A172 (cell line): ENCODE measurements around the gene MYL3.

- RAMPAGE, long total RNA = no peak
Measured at GRCh38 chr3:45166647-45167936, 20.9 kb upstream of the CDCP1 start.

DNA sequence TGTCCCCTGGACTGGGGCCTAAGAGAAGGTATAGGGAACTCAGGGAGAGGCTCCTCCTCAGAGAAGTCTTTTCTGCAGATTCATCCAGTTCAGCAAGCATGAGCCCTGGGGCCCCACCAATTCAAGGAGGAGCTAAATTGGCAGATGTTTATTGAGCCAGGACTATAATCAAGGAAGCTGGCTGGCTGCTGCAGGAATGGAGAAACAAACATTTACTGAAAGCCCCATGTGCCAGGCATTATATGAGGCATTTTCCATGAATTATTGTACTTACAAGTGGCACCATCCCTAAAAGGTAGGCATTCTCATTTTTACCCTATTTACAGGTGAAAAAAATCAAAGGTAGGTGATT, 22.0 kb upstream of the LARS2 start:
- RAMPAGE, long total RNA = no peak

GRCh38 chr3:45544015-45545006, 50.2 kb upstream of the LIMD1 start:
- RAMPAGE, long total RNA = no peak

GRCh38 chr3:45608955-45609350, 14.4 kb downstream of the LIMD1 start:
- RAMPAGE, long total RNA = no peak

- RAMPAGE, long total RNA = no peak
Measured at GRCh38 chr3:45676717-45677625, 12.2 kb upstream of the SACM1L start.

- RAMPAGE, long total RNA = no peak
Measured at GRCh38 chr3:45679506-45680372, 9.5 kb upstream of the SACM1L start.

DNA sequence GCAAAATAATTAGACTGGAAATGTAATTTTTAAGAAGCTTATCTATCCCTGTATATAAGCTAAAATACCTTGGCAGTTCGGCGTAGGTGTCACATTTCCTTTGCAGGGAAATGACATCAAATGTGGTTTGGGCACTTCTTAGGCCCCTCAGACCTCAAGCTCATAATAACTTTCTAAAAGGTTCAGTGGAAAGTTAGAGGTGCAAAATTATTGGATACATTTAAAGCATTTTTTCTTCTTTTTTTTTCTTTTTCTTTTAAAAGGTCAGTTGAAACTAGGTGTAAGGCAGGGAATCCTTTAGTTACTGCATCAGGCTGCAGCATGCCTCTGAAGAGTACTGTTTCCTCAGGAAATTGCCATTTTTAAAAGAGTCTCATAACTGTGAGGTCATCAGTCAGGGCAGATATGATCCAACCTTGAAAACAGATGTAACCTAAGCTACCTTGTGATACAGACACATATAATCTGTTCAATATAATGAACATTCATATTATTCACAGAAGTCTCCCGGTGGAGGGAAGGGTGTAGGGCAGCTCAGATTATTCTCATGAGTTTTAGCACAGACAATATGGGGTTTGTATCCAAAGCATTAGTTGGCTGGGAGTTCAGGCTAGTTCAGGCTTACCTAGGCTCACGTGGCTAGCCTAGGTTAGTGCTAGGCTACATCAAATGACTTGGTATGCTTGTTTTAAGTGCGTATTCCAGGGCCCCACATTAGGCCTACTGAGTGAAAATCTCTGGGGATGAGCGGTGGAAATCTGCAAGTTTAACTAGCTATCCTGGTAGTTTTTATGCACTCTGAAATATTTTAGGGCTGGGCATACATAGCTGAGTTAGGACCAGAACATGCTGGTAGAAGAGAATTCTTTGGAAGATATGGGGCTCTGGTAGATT, 5.0 kb downstream of the SACM1L start:
- RAMPAGE, long total RNA = no peak

DNA sequence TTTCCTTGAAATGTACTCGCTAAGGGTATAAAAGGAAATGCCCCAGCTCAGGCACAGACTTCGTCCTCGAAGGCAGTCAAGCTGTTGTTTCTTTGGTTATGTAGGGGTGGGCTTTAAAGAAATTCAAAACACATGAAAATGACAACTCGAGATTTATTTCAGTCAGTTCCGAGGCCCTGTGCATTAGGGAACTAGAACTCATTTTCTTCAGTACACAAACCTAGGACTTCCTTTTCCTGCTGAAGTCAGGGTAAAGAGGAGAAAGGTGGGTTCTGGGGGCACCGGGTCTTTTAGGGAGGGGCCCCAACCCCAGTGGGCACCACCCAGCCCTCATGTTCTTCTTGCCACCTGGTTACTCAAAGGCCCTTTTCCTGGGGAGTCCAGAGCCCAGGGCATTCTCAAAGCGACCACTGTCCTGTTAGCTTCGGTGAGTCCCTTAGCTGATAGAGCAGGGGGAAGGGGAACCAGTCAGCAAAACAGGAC, 7.7 kb downstream of the CCR9 start:
- RAMPAGE, long total RNA = no peak

DNA sequence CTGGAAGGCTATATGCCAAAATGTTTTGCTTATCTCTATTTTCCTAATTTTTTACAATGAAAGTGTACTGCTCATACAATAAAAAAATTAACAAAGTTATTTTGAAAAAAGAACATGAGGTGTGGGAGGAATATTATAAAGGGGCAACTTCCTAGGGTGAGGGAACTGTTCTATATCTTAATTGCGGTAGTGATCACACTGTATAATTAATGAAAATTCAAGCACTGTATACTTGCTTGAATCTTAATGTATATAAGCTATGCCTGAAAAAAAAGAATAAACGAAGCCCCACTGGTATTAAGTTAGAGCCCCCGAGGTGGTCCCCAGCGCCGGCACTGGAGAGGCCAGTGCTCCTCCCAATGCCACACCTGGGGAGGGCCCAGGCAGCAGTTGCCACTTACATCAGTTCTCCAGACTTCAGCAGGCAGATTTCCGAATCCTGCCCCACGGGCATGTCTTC, 7.2 kb upstream of the CXCR6 start:
- RAMPAGE, long total RNA = no peak

GRCh38 chr3:45943616-45943880, 284 bp downstream of the CXCR6 start:
- RAMPAGE, long total RNA = no peak

DNA sequence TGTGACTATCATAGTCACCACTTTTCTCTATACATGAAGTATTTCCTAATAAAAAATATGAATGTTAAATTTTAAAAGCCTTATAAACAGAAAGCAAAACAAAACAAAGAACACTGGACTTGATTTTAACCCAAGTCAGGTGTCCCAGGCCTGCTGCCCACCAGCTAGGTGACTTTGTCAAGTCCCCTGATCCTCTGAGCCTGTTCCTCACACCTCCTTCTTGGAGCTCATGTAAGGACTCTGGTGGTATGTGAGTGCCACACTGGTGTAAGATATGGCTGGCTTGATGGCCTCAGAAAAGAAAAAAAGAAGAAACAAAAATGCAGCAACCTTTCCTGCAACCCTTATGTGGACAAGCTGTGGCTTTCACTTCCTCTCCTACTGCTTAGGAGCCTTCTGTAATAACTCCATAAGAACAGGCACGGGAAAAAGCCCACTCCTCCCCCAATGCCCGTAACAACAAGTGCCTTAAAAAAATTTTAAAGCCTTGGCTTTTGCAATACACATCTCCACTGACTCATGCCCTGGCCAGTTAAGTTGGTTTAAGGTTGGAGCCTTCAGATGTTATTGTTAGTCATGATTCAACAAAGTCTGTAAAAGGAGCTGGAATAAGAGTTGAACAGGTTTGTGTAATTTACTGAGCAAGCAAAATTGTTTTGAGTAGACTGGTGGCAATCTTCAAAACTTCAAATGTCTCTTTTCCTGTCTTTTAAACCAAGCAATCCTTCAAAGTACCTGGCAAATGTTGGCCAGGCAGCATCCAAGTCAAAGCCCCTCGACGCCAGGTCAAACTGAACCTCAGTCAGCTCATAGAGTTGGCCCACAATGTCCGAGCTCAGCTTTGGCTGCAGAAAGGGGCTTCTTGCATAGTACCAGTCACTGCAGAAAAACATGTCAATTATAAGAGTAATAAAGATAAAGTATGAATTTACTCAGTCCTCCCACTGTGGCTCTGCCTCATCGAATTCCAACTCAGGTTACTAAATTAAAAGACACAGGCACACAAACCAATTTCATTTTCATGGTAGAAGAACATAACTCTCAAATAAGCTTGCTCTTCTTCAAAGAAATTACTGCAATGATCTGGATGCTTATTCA, 22.9 kb downstream of the FYCO1 start:
- RAMPAGE, long total RNA = no peak

DNA sequence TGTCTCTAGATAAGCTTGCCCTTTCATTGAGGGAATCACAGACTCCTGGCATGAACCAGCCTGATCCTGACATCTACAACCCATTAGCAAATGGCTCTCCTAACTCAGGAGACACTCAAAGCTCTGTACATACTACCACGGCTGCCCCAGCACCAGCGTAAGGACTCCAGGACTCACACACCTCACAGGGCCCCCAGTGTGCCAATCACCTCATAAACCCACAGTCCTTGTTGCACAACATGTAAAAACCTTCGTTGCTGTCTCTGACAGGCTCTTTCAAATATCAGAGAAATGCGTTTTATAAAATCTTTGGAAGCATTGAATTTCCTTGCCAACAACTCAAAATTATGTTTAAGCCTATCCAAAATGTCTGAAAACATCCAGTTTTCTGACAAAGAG, 7.3 kb downstream of the FYCO1 start:
- RAMPAGE, long total RNA = no peak

DNA sequence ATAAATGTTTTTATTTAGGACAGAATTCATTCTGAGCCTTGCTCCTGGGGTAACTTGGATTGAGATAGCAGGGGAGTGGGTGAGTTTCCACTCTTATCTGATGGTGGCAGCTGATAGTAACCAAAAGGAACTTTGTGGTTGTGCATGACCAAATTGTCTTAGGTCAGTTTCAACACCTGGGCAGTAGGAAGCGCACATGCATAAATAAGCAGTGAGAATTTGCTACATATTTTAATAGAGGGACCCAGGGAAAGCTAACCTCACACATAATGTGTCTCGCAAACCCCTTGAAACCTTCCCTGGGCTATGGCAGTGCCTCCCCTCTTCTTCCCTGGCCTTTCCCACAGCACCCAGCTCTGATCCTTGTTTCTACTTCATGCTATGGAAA, 65.4 kb upstream of the XCR1 start:
- RAMPAGE, long total RNA = no peak

- RAMPAGE, long total RNA = no peak
Measured at GRCh38 chr3:46222510-46222963, 14.4 kb upstream of the CCR1 start.

DNA sequence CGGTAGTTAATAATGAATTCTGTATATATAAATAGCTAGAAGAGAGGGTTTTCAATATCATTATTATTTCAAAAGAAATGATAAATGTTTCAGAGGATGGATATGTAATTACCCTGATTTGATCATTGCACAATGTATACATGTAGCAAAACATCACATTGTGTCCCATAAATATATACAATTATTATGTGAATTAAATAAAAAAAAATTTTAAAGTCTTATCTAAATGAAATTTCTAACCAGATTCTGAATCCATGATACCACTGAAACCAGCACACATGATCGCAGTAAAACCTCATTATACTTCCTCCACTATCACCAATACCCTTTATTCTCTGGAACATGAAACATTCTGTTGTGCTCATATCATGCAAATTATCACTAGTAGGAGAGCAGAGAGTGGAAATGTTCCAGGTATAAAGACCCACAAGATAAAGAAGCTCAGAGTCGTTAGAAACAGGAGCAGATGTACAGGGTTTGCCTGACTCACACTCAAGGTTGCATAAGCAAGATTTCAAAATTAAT, 432 bp upstream of the CCR2 start:
- RAMPAGE, long total RNA = no peak

DNA sequence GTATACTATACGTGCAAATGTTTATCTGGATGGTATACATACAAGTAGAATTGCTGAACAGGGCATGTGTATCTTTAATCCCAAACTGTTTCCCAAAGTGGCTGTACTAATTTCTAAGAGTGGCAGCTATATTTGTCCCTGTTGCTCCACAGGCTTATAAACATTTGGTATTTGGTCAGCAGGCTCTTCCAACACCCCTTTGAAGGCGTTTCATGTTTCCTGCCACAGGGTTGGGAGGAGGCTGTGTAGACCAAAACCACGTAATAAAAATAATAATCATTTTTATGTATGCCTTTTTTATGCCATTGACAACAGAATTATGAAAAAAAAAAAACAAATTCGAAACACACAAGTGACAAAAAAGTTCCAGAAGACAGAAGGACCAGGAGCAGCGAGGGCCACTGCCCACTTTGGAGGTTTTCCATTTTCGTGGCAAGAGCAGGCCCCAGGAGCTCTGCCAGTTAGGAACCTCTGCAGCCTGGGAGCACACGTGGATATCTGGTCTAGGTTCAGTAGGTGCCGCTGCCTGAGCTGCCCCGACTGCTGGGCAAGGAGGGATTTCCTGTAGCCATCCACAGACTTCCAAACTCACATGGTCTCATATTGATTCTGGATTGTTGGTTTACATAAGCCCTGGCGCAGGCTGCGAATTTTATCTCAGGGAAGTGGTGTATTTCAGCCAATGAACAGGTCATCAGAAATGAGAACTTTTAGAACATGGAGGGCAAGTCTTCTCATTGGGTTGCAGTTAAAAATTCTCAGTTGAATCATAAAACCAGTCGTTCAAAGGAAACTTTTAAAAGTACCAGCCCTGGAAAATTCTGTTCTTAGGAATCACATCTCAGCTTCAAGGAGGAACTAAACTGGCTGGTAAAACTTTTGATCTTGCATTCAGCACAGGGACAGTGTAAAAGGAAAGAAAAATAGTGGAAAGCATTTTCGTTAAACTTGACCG, 6.8 kb upstream of the RTP3 start:
- RAMPAGE, long total RNA = no peak

- RAMPAGE, long total RNA = no peak
Measured at GRCh38 chr3:46559138-46559710, 6.9 kb downstream of the LRRC2 start.

DNA sequence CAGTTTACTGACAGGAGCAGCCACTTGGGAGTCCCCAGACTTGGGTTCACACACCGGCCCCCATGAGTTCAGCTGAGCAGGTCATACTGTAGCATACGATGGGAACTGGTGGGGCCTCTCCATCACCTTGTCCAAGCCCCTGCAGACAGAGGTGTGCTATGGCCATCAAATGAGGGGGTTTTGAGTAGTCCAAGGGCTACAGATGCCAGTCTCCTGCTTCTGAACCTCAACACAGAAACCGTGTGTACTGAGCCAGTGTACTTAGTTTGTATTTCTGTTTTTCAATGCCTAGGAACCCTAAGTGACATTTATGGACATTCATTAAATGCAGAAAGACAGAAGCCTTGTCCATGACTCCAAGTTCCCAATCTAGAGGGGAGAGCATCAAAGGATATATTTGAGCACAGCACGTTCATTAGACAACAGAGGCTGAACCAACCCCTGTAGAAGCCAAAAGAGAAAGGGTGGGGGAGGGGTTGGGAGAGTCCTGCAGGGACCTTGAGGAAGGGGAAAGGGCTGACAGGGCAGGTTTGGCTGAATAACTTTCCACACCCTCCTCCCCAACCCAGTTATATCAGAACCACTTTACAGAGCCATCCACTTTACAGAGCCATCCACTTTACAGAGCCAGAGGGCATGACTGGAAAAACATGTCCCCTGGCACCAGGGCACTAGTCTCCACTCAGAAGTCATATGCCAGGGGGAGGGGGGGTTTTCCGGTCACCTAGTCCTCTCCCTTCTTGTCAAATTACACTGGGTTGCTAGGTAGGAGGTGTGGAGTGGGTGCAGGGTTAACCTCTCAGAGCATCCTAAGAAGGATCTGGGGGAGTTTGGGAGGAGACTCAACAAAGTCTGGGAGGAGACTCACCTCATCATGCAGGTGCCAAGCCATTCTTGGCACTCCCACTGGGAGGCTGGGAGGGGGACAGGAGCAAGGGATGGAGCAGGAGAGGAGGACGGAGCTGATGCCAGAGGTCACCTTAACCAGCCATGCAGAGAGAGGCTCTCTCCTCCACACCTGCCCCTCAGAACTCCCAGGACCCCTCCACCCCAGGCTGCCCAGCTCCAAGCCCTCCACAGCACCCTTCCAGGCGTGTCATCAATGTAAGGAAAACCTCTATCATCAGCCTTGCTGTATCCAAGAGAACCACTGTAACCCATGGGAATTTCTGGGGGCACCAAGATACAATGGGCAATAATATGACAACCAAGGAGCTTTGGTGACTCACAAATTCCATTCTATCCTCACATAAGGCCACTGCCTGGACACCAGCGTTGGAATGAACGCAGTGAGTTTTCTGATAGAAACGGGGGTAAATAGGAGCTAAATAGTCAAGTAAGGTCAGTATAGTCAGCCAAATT, 1.9 kb downstream of the LRRC2 start:
- RAMPAGE, long total RNA = no peak

DNA sequence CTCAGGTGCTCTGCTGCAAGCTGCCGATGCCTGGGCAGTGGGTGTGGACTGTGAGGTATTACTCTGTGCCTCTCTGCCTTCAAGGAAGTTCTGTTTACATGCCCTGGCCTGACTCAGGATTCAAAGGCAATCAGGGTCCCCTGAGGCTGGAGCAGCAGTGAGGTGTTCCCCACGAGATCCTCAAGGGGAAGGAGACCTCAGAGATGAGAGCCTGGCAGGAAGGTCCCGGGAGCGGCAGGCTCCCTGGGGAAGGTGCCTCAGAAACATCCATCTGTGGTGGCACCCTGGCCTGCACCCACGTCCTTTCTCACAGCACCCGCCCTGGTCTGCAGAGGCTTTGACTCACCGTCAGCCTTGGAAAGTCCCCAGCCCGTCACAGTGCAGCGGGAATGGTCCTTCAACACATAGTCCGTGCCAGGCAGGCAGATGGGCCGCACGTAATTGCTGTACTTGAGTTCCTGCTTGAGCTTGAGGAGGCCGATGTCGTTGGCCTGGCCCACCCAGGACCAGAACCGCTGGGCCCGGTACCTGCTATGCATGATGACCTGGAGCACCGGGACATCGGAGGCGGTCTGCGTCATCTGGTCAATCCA, 3.7 kb downstream of the PRSS50 start:
- RAMPAGE, long total RNA = no peak

DNA sequence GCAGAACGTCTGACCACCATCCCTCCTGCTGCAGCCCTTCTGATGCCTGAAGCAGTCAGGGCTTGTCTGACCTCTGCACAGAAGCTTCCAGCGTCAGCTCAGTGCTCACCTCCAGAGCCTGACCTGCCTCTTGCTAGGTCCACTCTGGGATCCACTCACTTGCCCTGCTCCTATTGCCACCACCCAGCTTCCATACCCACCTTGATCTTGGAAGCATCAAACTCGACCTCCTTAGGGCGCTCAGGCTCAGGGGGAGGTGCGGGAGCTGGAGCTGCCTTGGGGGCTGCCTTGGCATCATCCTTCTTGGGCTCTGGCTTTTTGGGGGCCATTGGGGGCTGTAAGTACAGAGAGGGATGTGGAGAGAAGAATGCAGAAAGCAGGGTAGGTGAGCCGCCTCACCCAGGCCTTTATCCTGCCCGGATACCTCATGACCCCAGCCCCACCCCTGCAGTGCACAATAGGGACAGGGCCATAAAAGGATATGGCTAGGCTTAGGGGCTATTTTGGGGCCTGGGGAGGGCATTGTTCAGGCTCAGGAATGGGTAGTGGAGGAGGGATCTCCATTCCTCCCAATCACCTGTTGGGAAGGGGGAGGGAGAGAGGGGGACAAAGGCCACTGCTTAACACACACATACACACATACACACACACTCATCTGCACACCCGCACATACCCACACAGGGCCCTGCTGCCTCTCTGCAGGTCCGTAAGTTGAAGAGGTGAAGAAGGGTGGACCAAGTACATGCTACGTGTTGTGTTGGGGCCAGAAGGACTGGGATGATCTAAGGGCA, at the start of gene MYL3:
Gene MYL3 (minus strand): TSS at position 383 of the 791 bp plus-strand sequence.
- RAMPAGE, long total RNA = no peak